A673 (cell line): ENCODE data around the genes EIF2B2, JDP2, BATF and GPATCH2L.

GRCh38 chr14:75002253-75003207 lies at the start of gene EIF2B2:
TSS of gene EIF2B2 (plus strand) at chr14:75002921.
- PRO-cap: bidirectional peak, plus-strand start at chr14:75002934, minus-strand start at chr14:75002745

DNA sequence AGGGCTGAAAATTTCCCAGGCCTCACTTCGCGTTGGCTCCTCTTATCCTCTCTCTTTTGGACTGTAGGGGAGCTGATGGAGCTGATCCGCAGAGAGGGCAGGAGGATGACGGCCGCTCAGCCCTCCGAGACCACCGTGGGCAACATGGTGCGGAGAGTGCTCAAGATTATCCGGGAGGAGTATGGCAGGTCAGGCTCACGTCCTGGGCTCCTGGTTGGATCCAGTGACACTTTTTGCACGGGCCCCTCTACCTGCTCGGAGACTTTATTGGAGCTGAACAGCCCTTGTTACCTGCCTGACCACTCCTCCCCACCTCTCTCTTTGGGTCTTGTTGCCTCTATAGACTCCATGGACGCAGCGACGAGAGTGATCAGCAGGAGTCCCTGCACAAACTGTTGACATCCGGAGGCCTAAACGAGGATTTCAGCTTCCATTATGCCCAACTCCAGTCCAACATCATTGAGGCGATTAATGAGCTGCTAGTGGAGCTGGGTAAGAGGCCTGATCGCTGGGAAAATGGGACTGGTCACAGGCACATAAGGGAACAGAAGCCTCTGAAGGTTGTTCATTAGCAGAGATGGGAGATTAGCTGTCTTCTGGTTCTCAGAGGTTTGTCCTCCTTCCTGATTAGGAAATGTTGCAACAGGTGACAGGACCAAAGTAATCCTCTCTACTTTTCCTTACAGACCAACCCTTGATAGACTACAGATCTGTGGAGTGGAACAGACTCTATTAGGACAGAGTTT lies 660 bp downstream of the EIF2B2 start:
- PRO-cap: no peak

DNA sequence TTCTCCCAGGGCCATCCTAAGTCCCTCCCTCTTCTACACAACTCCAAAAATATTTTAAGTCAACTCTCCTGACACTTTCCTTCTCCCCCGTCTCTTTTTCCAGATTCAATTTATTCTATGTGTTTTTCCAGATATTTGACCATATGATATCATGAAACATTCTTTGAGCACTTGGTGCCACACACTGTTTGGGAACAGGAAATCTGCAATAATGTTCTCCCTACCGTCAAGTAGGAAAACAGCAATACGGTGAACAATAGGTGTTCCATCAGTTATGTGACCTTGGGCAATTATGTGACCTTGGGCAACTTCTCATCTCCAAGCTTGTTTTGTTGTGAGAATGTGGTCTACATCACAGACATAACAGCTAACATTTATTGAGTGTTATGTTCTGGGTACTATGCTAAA lies 981 bp upstream of the NEK9 start:
- PRO-cap: unidirectional peak, minus-strand start at position 92 of the sequence

- PRO-cap: bidirectional peak, plus-strand start at chr14:75279426, minus-strand start at chr14:75279429; bidirectional peak, plus-strand start at chr14:75279649, minus-strand start at chr14:75279619
Measured at GRCh38 chr14:75279235-75279761, 670 bp downstream of the FOS start.

GRCh38 chr14:75331436-75331955 lies 52.9 kb downstream of the FOS start:
- PRO-cap: no peak

- PRO-cap: no peak
Measured at GRCh38 chr14:75401320-75401892, 26.4 kb upstream of the JDP2 start.

DNA sequence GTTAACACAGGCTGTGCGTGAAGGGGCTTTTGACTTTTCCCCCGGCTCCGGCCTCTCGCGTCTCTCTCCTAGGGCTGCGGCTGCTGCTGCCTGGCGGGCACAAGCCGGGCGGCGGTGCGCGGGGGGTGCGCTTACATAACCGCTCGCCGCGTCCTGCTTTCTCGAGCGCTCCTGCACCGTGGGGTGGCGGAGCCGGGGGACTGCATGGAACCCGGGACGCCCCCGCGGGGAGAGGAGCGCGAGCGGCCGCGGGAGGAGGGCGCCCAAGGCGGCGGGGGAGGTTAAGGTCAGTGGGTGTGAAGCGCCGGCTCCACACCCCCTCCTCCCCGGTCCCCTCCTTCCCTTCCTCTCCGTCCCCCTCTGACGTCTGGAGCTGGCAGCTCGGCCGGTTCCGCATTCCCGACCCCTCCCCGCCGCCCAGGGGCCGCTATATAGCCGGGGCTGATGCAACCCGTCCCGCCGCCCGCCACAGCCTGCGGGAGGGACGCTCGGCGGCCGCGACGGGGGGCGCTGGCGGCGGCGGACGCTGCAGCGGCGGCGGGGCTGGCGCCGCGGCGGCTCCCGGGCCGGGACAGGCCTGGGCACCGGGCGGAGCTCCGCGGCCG lies at the start of gene JDP2:
Gene JDP2, plus strand, starts transcription at position 459 of the 605 bp plus-strand sequence.
- PRO-cap: bidirectional peak, plus-strand start at position 231 of the sequence, minus-strand start at position 180 of the sequence; bidirectional peak, plus-strand start at position 469 of the sequence, minus-strand start at position 369 of the sequence

- PRO-cap: no peak
Measured at GRCh38 chr14:75429734-75429938, 1.8 kb downstream of the JDP2 start.

DNA sequence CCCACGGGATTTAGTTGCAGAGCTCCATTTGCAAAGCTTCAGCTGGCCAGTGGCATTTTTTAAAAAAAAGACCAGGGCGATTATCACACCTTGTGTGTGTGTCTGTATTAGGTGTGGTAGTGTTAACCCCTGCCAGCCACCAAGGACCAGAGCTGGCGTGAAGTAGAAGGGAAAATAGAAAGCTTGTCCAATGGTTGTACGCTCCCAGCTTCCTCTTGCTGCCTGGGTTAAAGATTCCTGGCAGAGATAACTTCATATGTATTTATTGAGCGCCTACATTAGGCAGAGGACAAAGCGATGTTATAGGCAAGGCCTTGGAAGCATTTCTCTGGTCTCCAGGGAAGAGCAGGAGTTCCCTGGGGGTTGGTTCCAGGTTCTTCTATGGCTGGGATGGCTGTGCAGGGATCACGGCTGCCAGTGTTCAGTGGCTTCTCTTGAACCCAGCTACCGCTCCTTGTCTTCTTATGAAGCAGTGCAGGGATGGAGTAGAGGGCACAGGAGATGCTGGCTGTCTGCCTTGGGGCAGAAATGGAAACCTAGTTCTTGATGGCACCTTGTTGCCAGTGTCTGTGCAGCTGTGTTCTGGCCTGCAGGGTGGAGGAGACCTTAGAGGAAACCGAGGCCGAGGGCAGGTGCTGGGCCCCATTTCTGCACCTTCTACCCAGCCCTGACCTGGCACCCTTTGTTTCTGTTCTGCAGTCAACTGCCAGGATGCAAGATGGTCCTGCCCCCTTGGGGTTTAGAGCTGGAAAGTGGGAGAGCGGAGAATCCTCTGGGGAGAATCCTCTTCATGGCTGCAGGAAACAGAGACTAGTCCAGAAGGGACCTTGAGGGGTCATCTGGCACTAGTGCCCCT lies 3.4 kb downstream of the JDP2 start:
- PRO-cap: no peak

DNA sequence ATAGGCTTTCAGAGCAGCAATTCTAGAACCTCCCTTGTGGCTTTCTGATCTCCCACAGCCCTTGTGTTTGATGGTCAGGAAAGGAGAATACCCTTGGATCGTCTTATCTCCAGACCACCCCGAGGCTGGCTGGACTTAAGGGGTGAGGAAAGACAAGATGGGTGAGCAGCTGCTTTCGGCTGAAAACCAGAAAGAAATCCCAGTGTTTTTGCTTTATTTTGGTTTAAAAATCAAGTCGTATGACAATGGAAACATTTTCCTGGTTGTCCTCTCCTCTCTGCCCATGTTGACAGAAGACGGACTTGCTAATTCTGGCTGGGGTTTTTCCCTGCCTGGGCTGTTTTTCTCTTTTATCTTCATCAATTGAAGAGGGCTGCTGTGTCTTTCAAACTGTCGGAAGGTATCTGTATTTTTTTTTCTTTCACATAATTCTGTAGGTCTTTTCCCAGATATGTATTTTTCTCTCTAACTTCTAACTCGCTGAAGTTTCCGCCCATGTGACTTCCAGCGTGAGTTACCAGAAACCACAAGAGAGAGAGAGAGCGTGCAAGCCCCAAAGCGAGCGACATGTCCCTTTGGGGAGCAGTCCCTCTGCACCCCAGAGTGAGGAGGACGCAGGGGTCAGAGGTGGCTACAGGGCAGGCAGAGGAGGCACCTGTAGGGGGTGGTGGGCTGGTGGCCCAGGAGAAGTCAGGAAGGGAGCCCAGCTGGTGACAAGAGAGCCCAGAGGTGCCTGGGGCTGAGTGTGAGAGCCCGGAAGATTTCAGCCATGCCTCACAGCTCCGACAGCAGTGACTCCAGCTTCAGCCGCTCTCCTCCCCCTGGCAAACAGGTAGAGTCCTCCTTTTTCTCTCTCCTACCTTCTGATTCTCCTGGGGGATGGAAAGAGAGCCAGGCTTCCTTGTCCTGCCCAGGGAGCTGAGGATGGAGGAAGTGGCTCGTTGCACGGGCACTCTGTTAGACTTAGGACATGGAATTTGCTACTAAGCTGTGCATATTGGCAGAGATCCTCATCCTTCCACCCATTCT lies at the start of gene BATF:
Gene BATF, plus strand, starts transcription at position 556 of the 1,029 bp plus-strand sequence.
- PRO-cap: no peak

DNA sequence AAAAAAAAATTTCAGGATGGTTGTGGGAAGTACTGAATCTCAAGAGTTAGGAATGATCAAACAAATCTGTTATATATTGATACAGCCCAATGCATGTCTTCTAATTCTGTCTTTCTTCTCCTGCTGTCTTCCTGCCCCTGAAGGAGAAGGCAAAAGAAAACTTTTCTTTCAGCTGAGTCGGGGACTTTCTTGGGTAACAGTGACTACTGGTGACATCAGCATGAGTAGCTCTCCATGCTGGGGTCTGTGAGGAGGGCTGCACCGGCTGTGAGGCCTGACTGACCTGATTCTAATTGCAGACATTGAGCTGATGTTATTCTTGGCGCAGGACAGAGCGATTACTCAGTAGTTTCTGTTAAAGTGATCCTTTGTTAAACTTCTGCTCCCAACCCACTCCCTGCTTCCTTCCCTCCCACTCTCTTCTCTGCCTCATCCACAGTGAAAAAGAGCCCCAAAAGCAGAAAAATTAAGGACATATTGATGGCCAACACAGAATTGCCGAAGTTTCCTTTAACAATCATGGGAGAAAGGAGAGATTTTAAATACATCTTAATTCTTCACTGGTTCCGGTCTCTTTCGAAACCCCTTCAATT lies 113.9 kb downstream of the TGFB3 start:
- PRO-cap: no peak

DNA sequence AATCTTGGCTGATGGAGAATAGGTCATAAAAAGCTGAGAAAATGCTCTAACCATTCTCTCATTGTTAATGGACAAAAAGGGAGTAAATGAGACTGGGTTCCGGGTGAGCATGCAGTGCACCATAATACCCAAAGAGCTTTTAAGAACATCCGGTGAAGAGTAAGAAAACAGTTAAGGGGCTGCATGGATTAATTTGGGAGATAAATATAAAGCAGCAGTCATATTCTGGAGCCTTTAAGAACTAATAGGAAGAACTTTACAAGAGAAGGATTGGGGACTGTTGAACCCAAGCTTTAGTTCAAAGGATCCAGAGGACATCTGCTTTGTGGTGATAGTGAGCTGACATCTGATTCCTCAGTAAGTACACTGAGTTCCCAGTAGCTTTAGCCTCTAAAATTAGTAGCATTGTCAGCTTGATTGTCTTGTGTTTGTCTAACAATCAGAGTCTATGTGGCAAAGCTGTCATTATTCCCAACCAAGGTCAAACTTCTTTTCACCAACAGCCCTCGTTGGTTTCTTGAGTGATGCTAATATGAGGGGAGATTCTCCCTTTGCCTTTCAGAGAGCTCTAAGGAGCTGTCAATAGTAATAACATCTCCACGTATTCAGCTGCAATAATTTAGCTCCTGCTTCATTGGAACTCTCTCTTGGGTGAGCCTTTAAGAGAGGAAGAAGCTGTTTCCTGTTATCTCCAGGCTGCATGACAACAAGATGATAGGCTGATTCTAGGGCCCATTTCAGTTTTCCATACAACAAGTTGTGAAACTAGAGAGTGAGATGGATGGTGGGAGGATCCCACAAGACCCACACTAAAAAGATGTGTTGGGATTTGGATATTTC lies 46.8 kb downstream of the TGFB3 start:
- PRO-cap: no peak

GRCh38 chr14:75989109-75989549 lies 3.6 kb downstream of the IFT43 start:
- PRO-cap: no peak

GRCh38 chr14:76151588-76152755 lies at the start of gene GPATCH2L:
TSS of gene GPATCH2L (plus strand) at chr14:76151922.
- PRO-cap: bidirectional peak, plus-strand start at chr14:76151943, minus-strand start at chr14:76151788; bidirectional peak, plus-strand start at chr14:76152618, minus-strand start at chr14:76152483

GRCh38 chr14:76310551-76310923 lies 65.4 kb upstream of the ESRRB start:
- PRO-cap: no peak

DNA sequence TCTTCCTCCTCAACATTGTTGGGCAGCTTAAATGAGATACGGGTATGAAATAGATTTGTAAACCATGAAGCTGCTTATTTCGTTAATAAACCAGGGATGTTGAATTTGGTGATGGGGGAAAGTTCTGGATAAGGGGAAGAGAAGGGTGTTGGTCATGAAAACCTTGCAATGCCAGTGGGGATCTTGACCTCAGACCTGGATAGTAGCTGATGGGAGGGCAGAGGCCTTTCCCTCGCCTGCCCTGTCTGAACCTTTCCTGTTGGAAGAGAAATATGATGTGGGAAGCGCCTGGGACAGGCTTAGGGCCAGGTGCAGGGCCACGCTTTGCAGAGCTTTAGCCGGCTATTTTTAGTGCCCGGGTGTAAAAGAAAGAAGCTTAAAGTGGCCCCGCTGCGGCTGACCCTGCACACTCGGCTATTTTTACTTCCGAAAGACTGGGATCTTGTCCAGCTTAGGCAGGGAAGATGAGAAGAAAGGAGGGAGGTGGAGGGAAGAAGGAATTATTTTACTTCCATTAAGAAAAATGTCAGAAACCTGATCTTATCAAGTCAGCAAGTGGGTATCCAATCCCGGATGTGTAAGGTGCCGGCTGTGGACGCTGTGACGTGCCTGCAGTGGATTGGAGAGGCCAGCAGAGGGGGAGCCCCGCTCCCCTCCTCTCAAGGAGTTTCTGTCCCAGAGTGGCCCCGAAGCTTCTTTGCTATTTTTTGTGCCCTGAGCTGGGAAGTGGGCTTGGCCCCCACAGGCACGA lies 97.5 kb downstream of the ESRRB start:
- PRO-cap: no peak

DNA sequence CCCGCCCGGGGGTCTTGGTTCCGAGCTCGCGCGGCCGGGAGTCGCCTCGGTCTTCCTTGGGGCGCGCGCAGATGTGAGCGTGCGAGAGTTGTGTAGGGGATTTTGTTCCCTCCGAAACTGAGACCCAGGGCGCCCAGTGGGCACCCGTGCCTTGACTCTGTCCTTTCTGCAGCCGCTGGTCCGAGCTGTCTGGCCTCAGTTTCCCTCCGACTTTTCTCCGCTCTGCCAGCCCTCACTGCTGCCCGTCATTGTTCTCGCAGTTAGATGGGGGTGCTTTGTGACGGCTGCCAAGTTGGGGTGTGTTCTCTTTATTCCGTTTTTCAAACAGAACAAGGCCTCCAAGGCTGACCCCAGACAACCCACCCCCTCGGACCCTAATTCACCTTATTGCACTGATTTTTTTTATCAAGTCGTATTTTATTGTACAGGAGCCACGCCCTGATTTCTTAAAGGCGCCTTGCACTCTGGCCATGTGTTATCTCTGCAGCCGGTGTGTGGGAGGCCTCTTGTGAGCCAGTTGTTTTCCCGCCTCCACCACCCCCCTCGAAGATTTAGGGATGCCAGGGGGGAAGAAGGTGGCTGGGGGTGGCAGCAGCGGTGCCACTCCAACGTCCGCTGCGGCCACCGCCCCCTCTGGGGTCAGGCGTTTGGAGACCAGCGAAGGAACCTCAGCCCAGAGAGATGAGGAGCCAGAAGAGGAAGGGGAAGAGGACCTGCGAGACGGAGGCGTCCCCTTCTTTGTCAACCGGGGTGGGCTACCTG lies 1.2 kb downstream of the VASH1 start:
- PRO-cap: no peak

DNA sequence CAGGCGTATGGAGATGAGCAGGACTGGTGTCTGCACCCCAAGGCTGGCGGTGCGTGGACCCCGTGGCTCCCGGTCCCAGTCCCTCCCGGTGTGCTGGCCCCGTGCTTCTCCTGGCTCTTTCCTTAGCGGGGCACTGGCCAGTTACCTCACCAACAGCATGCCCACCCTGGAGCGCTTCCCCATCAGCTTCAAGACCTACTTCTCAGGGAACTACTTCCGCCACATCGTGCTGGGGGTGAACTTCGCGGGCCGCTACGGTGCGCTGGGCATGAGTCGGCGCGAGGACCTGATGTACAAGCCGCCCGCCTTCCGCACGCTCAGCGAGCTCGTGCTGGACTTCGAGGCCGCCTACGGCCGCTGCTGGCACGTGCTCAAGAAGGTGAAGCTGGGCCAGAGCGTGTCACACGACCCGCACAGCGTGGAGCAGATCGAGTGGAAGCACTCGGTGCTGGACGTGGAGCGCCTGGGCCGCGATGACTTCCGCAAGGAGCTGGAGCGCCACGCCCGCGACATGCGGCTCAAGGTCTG lies 14.5 kb downstream of the VASH1 start:
- PRO-cap: no peak

DNA sequence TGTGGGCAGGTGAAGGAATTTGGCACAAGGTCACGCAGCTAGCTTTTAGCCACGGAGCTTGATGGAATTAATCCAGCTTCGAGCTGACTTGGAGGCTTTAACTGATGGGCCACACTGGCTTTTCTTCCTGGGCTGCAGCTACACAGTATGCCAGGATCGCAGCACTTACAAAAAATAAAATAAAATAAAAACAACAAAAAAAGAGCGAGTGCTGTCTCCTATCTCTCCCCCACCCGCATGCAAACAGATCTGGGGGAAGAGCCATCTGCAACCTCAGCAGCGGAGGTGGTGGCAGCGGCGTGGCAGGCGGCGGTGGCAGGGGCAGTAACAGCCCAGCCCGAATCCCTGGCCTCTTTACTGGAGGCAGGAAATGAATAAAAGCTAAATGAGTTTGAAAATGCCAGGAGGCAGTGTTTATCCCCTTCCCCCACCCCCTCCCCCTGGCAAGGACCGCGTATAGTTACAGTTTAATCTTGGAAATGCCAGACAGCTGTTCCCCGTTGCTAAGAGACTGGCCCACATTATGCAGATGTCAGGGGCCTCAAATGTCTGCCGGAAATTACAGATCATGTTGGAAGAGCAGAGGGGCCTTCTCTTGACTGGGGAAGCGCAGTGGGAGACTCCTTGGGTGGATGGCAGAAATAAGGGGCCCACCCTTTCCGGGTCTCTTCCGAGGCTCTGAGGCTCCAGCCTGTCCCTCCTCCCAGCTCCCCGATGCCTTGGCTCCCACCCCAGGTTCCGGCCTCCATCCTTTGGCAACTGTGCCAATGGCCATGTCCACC lies 93.6 kb downstream of the LRRC74A start:
- PRO-cap: bidirectional peak, plus-strand start at position 112 of the sequence, minus-strand start outside the sequence; bidirectional peak, plus-strand start at position 618 of the sequence, minus-strand start at position 356 of the sequence

DNA sequence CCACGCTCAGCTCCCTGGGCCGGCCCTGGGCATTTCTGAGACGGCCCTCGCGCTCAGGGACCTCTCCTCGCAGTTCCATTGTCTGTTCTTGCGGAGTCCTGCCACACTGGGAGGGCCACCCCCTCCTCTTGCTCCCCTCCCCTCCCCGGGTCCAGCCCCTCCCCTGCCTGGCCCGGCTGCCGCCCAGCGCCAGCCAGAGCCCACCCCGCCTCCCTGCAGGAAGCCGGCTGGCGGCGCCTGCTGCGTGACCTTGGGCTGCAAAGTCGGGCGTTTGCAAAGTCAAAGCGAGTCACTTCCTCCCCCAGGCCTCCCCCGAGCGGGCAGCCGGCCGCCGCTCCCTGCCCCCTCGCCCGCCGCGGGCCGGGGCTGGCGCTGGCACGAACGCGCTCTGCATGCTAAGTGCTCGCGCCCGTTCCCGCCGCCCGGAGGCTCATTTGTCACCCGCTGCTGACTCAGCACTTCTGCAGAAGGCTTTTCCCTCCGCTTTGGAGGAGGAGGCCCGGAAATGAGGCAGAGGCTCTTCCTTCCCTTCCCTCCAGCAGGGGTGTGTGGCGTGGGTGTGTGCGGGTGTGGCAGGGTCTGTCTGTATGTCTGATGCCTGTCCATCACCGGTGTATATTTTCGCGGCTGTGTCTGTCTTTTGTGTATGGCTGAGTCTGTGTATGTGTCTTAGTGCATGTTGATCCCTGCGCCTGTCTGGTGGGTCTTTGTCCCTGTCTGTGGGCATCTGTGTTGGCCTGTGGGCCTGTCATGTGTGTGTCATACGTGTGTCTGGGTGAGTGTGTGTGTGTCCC lies 72.0 kb downstream of the IRF2BPL start:
- PRO-cap: bidirectional peak, plus-strand start at position 292 of the sequence, minus-strand start at position 111 of the sequence; bidirectional peak, plus-strand start at position 547 of the sequence, minus-strand start at position 439 of the sequence